Cardiac septum (tissue), 1 donor: ENCODE data around the genes NDRG3, RBL1 and SRC.

- PRO-cap: no peak
These were observed 79.6 kb downstream of the CNBD2 start for GRCh38 chr20:36048027-36048385.

- PRO-cap: no peak
These were observed 81.4 kb downstream of the CNBD2 start for GRCh38 chr20:36049828-36050220.

- PRO-cap: no peak
These were observed 53.4 kb upstream of the EPB41L1 start for GRCh38 chr20:36101106-36101664.

- PRO-cap: no peak
These were observed 49.5 kb upstream of the MYL9 start for GRCh38 chr20:36491784-36492319.

GRCh38 chr20:36496657-36497044 lies 44.7 kb upstream of the MYL9 start:
- PRO-cap: no peak

DNA sequence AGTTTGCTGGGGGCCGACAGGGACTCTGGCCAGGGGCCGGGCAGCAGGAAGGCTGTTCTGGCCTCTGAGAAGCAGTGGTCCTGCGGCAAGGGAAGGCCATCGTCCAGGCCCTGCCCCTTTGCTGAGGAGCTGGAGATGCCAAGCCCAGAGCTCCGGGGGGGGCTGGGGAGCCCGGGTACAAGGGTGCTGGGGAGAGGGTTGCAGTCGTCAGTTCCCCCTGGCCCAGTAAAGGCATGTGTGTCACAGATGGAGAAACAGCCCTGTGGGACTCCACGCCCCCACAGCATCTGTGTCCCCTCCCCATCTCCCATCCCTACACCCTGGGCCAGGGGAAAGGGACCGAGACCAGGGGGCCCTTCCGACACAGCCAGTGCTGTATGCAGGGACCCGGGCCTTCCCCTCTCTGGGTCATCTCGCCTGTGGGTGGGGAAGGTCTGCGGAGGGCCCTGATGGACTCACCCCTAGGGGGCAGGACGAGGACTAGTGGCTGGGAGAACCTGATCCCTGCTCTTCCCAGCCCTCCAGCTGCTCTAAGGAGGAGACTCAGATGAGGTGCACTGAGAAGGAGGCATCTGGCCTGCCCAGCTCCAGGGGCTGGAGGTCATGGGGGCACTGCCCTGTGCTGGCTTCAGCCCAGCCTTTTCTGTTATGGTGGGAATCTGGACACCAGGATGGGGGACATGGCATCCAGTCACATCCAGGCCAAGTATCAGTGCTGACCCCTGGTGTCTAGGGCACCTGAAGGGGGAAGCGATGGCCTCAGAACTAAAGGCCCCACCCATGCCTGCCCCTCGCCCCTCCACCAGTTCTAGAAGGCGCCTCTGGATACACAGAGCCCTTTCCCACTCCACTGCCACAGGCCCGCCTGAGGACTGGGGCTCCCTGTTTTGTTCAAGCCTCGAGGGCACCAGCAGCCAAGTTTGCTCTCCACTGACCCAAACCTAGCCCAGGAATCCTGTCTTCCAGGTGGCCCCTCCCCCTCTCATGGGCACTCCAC lies 710 bp downstream of the MYL9 start:
- PRO-cap: bidirectional peak, plus-strand start at position 537 of the sequence, minus-strand start at position 227 of the sequence

- PRO-cap: no peak
These were observed 8.0 kb downstream of the MYL9 start for GRCh38 chr20:36549075-36549921.

GRCh38 chr20:36550764-36551625 lies 9.7 kb downstream of the MYL9 start:
- PRO-cap: no peak

DNA sequence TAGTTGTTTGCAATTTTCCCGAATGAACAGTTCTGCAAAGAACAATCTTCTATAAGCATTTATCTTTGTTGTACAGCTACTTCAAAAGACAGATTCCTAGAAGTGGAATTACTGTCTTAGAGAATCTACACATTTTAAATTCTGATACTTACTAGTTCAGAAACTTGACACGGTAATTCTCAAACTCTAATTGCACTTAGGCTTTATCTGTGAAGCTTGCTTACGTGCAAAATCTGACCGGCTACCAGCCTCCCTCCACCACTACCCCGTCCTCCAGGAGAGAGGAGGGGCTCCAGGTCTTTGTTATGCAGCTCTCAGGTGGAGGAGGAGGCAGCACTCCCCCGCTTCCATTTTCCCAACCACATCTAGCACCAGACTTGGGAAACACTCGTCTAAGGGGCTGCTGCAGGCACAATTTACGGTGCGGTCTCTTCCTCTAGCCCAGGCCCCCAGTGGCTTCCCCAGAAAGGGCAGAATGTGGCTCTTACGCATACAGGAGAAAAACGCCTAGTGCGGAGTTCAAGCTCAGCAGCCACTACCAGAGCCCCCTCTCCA lies 1.8 kb upstream of the TGIF2 start:
- PRO-cap: no peak

DNA sequence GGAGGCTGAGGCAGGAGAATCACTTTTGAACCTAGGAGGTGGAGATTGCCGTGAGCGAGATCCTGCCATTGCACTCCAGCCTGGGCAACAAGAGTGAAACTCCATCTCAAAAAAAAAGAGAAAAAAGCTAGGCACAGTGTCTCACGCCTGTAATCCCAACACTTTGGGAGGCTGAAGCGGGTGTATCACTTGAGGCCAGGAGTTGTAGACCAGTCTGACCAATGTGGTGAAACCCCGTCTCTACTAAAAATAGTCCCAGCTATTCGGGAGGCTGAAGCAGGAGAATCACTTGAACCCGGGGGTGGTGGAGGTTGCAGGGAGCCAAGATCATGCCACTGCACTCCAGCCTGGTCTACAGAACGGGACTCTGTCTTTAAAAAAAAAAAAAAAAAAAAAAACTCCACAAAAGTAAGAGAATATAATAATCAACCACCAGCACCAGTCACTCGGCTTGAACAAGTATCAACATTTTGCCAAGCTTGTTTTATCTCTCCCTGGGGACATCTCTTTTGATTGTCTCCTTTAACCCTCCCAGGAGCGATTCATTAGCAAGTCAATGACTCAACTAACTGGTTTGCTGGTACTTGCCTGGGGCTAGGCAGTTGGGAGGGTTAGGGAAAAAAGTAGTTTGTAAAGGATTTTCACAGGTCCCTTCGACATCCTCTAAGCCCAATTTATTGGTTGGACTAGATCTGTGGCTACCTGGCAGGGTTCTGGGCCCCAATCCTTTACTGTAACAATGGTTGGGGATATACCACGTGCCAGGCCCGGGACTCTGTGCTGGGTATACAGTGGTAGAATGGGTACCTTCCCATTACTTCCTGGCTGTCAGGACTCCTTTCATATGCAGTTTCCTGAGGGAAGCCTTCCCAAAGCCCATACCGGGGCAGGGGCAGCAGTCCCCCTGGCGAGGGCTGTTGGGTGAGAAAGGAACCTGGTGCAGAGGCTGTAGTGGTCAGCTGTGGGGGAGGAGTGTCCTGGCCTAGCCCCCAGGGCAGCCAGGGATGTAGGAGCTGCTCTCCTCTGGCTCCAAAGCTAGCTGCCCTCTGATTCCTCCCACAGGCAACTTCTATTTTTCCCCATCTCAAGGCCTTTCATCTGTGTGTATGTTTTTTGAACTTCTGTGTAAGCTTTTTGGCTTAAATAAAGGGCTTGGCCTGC lies 12.1 kb downstream of the TGIF2 start:
- PRO-cap: no peak

- PRO-cap: no peak
These were observed 15.9 kb downstream of the SLA2 start for GRCh38 chr20:36630018-36630621.

DNA sequence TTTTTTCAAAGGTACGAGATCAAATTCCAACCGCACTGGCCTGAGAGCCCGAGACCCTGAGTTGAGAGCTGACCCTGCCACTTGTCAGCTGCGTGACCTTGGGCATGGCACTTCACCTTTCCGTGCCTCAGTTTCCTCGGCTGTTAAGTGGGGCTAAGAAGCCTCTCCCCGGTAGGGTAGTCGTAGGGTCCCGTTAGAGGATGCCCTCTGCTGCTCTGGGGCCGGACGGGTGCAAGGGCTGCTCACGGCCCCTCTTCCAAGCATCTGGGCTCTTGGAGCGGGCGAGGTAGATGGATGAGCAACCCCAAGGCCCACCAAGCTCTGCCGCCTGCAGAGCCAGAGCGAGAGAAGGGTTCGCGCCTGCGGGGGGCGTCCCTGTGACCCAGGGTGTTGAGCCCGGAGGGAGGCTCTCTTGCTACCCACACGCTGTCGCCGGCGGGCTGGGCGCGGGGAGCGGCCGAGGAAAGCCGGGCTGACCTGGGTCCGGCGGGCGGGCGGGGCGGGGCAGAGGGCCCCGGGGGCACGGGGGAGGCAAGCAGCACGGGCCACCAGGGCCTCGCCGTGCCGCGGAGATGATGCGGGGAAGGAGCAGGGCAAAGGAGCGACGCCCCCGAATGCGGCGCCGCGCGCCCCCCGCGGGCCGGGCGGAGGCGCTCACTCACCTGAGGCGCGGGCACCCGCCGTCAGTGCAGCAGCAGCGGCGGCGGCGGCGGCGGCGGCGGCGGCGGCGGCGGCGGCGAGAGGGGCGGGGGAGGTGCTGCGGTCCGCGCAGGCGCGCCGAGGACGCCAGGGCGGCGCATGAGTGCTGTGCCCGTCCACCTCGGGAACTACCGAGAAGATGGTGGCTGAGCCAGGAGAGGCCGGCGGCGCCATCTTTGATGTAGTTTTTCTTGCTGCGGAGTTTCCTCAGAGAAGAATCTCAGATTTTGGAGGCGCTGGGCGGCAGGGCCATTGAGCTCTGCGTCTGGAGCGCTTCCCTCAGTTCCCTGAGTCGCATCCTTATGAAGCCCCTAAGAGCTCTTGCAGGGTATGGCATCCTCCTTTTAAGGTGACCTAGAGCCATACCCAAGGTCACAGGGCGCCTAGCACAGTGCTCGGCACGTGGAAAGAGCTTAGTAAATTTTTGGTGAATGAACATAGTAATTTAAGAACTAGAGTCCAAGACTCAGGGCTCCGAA lies at the start of gene NDRG3:
Gene NDRG3, minus strand, starts transcription at position 708 of the 1,178 bp plus-strand sequence.
- PRO-cap: bidirectional peak, plus-strand start at position 909 of the sequence, minus-strand start at position 688 of the sequence

GRCh38 chr20:36950524-36950979 lies 956 bp downstream of the SAMHD1 start:
- PRO-cap: unidirectional peak, plus-strand start at chr20:36950918

DNA sequence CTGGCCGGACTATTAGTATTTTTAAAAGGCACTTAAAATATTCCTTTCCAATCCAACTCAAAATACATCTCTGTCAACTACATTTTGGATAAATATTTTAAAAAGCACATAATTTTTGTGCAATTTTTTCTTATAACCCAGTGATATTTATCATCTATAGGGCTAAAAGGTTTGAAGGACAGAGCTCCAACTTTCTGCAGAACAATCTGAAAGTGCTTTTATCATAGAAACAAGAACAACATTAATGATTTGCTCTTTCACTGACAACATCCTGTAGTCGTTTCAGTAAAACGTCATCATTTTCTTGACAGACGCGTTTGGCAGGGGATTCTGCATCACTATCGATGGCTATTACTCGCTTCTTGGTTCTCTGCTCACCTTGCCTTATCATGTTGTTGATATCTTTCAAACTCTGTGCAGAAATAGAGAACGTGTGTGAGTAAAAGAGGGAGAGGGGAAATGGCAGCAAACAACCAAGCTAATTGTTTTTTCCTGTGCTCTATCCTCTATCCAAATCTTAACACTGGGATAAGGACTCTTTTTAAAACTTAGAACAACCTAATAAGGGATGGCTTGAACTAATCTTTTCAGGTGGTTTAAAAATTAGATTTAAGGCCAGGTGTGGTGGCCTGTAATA lies 47.1 kb upstream of the SAMHD1 start:
- PRO-cap: no peak

DNA sequence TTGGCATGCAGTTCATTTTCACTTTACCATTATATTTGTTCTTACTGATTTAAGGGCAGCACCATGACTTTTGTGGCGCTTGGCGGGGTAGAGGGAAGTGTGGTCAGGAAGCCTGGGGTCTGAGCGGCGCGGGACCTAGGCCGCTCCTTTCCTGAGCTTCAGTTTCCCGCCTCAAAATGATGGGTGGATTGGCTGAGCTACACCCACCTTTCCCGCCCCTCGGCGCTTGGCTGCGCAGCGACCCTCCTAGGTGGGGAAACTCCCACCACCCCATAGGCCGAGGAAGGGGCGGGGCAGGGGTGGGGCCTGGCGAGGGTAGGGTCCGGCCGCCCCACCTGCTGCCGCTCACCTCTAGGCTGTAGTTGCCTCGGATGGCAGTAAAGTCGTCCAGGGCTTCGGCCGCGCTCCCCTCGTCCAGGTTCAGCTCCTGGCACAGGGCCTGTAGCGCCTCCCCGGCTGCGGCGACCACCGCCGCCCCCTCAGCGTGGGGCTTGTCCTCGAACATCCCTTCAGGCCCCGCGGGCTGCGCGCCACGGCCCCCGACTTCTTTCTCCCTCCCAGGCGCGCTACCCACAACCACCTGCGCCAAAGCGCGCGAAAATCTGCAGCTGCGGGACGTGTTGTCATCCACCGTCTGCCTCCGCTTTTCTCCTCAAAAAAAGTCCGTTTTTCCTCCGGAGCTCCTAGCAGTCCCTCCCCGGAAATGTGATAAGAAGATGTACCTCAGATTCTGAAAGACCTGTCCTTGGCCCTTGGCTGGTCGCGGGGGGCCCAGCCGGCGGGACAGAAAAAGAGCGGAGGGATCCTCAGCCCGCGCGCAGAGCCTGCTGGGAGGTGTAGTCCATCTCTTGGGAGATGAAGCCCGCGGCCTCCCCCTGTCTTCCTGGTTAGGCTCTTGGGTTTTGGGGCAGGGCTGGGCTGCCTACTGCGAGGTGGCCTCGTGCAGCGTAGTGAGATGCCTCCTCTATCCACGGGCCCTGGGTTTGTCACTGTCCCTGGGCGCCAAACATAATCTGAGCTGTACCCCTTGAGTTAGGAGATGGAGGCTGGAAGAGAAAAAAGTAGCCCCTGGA lies at the start of gene RBL1:
Gene RBL1, minus strand, starts transcription at position 574 of the 1,073 bp plus-strand sequence.
- PRO-cap: bidirectional peak, plus-strand start at position 896 of the sequence, minus-strand start at position 574 of the sequence

DNA sequence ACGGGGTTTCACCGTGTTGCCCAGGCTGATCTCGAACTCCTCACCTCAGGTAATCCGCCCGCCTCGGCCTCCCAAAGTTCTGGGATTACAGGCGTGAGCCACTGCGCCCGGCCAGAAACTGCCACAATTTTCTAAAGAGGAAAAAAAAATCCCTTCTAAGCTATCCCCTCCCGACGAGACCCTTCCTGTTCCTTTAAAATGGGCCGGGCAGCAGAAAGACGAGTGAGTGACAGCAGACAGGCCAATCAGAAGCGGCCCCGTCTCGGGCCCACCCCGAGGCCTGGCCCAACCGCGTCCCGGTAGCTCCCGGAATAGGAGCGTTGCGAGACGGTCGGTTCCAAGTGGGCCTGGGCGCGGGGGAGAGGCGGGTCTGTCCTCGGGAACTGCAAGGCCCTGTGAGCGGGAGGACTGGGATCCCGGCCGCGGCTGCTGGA lies 358 bp upstream of the RPN2 start:
- PRO-cap: bidirectional peak, plus-strand start at position 340 of the sequence, minus-strand start at position 184 of the sequence

GRCh38 chr20:37294644-37295464 lies 5.4 kb downstream of the MANBAL start:
- PRO-cap: no peak

- PRO-cap: bidirectional peak, plus-strand start at chr20:37346140, minus-strand start at chr20:37346028
These were observed at the start of gene SRC for GRCh38 chr20:37345522-37346507. TSS of gene SRC (plus strand) at chr20:37346140.

DNA sequence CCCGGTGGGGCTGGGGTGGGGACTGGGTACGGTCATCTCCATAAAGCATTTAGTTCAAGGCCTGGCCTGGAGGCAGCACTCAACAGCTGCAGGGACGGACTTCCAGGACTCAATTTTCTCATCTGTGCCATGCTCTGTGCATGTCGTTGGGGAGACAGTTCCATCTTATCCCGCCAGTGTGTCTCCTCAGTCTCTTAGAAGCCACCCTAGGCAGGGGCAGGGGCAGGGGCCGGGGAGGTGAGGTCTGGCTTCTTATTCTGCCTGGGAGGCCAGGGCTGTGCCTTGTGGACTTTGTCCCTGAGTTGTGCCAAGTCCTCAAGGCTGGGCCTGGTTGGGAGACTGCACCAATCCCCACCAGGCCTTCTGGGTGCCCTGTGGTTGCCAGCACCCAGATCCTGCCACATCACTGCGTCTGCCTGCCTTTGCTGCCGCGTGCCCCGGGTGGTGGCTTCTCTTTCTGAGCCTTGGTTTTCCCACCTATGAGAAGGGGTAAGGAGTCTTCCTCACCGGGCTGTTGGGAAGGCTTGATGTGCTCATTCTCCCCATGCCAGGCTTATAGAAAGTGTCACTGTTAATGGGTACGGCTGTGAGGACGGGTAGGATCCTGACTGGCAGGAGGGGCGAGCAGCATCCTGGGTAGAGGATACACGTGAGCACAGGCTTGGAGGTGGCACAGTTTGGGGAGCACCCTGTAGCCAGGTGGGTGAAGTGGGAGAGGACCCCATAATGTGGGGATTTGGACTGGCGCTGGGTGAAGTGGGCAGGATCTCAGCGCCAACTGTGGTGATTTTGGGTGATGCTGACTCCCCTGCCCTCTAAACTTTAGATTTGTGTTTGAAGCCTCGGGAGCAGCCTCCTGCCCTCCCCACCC lies 8.7 kb downstream of the SRC start:
- PRO-cap: no peak

GRCh38 chr20:37382604-37383371 lies 36.8 kb downstream of the SRC start:
- PRO-cap: no peak